SK-MEL-5 (cell line): ENCODE measurements around the gene TRIM13.

RAMPAGE:
- cytosol, long total RNA: no peak
- long total RNA: no peak
- nucleus, long total RNA: no peak
Observed at GRCh38 chr13:48580745-48581083, 47.8 kb upstream of the RCBTB2 start.

RAMPAGE:
- cytosol, long total RNA: no peak
- long total RNA: no peak
- nucleus, long total RNA: no peak
Observed at GRCh38 chr13:48750588-48750990, 96.9 kb downstream of the CYSLTR2 start.

GRCh38 chr13:49110446-49110919, 109.7 kb upstream of the MLNR start:
RAMPAGE:
- cytosol, long total RNA: no peak
- long total RNA: no peak
- nucleus, long total RNA: no peak

RAMPAGE:
- cytosol, long total RNA: no peak
- long total RNA: no peak
- nucleus, long total RNA: no peak
Observed at GRCh38 chr13:49540431-49541010, 44.8 kb downstream of the PHF11 start.

RAMPAGE:
- cytosol, long total RNA: no peak
- long total RNA: no peak
- nucleus, long total RNA: no peak
Observed at GRCh38 chr13:49606795-49607257, 21.5 kb upstream of the RCBTB1 start.

RAMPAGE:
- cytosol, long total RNA: no peak
- long total RNA: no peak
- nucleus, long total RNA: no peak
Observed at GRCh38 chr13:49938209-49938738, 2.1 kb upstream of the SPRYD7 start.

GRCh38 chr13:49996945-49997804, at the start of gene TRIM13:
Gene TRIM13, plus strand, starts transcription at chr13:49997042.
RAMPAGE:
- cytosol, long total RNA: start-site peak on the plus strand at chr13:49997029-49997077, 207 and 107 reads in 2 replicates
- long total RNA: no peak
- nucleus, long total RNA: start-site peak on the plus strand at chr13:49997042-49997059, 45 and 20 reads in 2 replicates

DNA sequence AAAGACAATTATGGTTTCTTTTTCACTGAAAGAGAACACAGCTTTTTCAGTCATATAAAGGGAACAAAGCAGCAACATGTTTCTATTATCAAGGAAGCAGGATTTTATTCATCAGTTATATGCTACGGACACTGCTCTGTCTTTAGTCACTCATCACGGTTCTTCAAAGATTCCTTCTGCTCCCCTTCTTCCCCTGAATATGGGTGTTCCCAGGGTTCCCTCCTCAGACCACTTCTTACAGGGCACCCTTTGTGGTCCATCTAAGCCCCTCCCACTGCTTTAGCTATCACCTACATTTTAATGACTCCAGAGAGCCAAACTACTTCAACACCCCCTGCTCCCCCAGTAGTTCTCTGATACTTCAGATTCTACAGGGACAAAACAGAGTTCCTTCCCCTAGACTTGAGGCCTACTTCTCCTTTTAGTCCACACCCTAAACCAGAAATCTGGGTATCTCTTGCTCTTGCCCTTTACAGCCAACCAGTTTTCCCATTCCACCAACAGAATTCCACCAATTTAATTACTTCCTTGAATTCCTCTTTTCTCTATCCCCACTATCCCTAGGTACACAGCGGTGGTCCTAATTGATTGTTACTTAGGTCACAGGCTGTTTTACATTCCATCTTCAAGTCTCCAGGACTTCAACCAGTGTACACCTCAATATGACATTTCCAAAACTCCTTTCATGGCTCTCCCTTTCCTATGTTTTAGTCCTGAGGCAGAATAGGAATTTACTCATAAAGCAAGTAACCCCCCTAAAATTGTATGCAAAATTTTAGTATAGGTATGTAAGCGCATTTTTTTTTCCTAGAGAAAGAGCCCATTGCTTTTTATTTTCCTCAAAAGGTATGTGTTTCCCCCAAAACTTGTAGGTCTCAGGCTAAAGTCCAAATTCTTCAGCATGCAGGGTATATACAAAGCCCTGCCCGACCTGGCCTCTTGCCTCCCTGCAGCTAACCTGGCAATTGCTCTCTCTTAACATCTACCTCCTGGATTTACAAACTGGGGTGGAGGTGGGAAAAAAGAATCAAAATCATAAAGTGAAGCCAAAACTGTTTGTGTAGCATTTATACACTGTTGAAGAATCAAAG, 107.4 kb downstream of the KCNRG start:
RAMPAGE:
- cytosol, long total RNA: no peak
- long total RNA: no peak
- nucleus, long total RNA: no peak

DNA sequence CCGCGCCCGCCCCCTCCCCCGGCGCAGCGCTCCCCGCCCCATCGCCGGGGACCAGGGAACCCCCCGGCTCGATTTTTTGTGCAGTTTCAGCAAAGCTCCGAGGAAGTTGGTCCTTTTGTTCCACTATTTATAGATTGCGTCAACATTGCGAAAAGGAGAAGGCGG, 110.1 kb downstream of the KCNRG start:
RAMPAGE:
- cytosol, long total RNA: no peak
- long total RNA: no peak
- nucleus, long total RNA: no peak

DNA sequence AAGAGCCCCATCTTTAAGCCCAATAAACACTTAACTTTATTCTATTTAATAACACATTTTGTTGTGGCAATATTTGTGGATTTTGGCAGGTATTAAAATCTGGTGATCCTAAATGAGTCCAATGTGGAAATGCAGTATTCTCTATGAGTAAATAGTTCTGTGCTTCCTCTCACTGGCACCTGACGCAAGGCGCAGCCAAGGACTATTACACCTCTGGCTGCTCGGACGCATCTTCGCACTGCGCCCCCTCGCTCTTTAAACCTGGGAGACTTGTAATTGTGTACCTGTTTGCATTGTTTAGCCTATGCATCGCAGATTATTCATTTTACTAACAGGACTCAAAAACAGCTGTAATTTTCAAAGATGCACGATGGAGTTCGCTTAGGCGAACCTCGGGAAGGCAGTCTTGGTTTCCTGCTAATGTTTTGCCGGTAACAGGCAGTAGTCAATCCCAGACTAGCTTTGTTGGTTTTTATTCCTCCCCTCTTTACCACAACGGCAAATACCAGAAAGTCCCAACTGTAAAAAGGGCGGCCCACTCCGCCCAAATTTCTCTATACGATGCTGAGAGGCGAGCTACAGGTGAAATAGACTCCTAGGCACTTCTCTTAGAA, 113.2 kb downstream of the KCNRG start:
RAMPAGE:
- cytosol, long total RNA: no peak
- long total RNA: no peak
- nucleus, long total RNA: no peak

DNA sequence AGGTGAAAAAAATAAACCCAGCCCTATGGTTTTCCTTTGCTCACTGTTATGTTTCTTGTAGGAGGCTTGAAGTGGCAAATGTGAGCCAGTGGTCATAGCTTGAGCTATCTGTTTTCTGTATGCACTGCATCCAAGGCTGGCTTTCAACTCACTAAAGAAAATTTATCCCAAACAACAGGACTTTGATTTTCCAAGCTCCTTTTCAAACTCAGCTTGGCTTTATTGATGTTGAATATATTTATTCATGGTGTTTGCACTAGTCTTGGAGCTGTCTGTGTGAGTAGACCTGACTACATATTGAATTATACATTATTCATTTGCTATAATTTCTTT, 240.6 kb downstream of the KCNRG start:
RAMPAGE:
- cytosol, long total RNA: no peak
- long total RNA: no peak
- nucleus, long total RNA: no peak

DNA sequence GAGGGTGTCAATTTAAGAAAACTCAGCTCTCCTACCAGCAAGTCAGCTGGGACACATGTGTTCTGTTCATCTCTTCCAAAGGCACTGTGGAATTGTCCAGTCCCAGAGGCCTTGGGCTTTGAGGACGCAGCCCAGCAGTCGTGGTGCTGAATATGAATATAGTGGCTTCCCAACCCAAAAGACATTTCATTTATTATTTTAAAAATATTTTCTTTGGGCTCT, 405.8 kb downstream of the KCNRG start:
RAMPAGE:
- cytosol, long total RNA: no peak
- long total RNA: no peak
- nucleus, long total RNA: no peak

DNA sequence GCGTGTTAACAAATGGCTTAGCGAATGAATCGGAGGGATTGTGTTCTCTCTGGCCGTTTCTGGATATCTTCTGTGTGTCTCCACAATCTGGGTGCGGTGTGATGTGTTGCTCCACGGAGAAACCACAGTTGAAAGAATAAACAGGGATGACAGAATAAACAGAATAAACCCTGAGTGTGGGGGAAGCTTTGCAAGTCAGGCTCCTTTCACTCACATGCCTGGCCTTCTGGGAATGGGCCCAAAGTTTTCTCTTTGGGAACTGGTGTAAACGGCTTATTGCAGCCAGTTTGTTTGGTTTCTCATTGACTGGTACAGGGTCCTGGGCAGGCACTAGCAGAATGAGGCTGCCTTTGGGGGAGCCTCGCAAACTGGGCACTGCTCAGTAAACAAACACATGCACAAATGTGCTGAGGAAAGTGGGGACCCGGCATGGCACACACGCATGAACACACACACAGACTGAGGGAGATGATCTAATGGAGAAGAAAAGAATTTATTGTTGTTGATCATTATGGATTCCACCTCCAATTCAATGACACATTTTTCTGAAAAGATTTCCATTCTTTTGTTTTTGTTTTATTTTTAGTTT, 324.6 kb downstream of the DLEU7 start:
RAMPAGE:
- cytosol, long total RNA: no peak
- long total RNA: no peak
- nucleus, long total RNA: no peak

GRCh38 chr13:50528989-50529830, 314.3 kb downstream of the DLEU7 start:
RAMPAGE:
- cytosol, long total RNA: start-site peak on the plus strand at chr13:50529540-50529627, 29 and 35 reads in 2 replicates
- long total RNA: start-site peak on the plus strand at chr13:50529526-50529642, 19 and 35 reads in 2 replicates
- nucleus, long total RNA: start-site peak on the plus strand at chr13:50529551-50529665, 462 and 44 reads in 2 replicates

DNA sequence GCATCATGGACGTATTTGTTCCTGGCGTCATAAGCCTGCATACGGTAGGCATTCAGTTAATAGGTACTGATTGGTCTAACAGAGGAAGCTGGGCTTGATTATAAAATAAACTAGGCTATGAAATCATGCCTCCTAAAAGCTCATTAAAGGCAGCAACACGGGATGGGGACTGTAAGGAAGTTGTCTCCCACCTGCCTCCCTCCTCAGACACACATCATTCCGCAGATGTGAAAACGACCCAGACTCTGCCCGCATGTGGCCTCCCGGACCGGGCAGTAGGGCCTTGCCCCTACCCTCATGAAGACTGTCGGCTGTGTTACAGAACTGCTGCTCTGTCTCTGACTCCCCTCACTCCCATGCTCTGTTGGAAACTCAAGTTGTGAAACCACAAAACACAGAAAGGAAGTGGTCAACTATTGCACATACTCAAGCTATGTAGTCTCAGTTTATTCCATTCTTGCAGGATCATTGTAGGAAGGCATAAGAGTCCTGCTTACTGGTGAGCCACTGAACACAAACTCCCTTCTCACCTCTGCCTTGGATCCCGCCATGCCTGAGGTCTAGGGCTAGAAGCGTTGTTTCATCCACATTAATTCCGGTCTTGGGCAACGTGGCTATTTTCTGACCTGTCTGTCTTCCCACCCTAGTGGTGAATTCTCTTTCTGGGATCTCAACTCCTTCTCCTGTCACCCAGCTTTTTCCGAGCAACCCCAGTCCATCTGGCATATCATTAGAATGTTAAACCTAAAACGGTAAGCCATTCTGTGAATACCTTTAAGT, 129.6 kb downstream of the DLEU7 start:
RAMPAGE:
- cytosol, long total RNA: no peak
- long total RNA: no peak
- nucleus, long total RNA: no peak

DNA sequence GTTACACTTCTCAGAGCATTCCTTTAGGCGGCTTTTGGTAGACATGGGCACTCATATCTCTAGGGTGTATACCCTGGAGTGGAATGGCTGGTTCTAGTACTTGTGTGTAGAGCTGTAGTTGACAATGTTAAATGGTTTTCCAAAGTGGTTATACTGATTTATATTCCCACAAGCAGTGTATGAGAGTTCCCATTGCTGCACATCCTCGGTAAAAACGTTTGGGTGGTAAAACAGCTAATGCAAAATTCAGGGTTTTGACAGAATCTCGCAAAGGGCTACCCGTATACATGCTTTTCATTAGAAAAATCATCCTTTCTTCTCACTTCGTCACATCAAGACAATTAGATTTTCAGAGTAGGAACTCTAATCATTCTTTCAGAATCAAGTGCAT, 1.8 kb downstream of the RNASEH2B start:
RAMPAGE:
- cytosol, long total RNA: no peak
- long total RNA: no peak
- nucleus, long total RNA: no peak

GRCh38 chr13:50922517-50923249, 13.1 kb downstream of the RNASEH2B start:
RAMPAGE:
- cytosol, long total RNA: no peak
- long total RNA: no peak
- nucleus, long total RNA: no peak

RAMPAGE:
- cytosol, long total RNA: no peak
- long total RNA: no peak
- nucleus, long total RNA: no peak
Observed at GRCh38 chr13:51169717-51170628, 52.2 kb upstream of the FAM124A start.

RAMPAGE:
- cytosol, long total RNA: no peak
- long total RNA: no peak
- nucleus, long total RNA: no peak
Observed at GRCh38 chr13:51235864-51236176, 13.6 kb downstream of the FAM124A start.

RAMPAGE:
- cytosol, long total RNA: no peak
- long total RNA: no peak
- nucleus, long total RNA: no peak
Observed at GRCh38 chr13:51375884-51376322, 36.4 kb downstream of the SERPINE3 start.